ENCODE measurements around the genes DOK6, FBXO15 and CYB5A.

GRCh38 chr18:67215014-67215724 is 301.4 kb downstream of the DSEL start:
- RAMPAGE, long total RNA, result no peak
- RRBS, 2 experiments, result no CpG with 5 or more reads among the region's 15 CpGs
CAGE:
- cytosol, long polyA minus RNA, result no peak
- cytosol, long polyA plus RNA, result no peak
- long polyA plus RNA, result no peak
- nucleolus, long total RNA, result no peak
- nucleus, long polyA plus RNA, result no peak
- nucleus, long total RNA, result no peak

DNA sequence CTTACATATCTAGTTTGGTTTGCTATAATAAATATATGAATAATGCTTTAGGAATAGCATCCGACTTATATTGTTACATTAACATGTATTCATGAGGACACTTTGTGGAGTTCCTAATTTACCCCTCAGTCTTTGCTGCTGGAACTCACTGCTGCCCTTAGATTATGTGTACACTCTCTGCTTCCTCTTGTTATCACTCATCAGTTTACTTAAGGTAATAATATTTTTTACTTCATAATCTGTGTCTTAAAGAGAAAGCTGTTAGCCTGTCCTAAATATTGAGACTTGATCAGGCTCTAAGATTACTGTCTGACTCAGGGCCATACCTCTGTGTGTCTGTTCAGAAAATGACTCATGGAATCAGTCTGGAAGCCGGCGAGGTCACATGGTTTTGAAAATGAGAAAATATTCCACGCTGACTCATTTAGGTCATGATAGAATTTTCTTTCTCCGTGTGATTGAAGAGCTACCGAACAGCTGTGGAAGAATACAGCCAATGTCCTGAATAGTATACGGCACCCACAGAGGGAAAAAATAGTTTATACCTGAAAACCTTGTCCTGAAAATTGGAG is 156.5 kb downstream of the DSEL start:
- RAMPAGE, long total RNA, result no peak
- RRBS, 2 experiments, result no CpG with 5 or more reads among the region's 7 CpGs
CAGE:
- cytosol, long polyA minus RNA, result no peak
- cytosol, long polyA plus RNA, result no peak
- long polyA plus RNA, result no peak
- nucleolus, long total RNA, result no peak
- nucleus, long polyA plus RNA, result no peak
- nucleus, long total RNA, result no peak

- RAMPAGE, long total RNA, result no peak
- RRBS, 2 experiments, result no CpG with 5 or more reads among the region's 2 CpGs
CAGE:
- cytosol, long polyA minus RNA, result no peak
- cytosol, long polyA plus RNA, result no peak
- long polyA plus RNA, result no peak
- nucleolus, long total RNA, result no peak
- nucleus, long polyA plus RNA, result no peak
- nucleus, long total RNA, result no peak
Measured at GRCh38 chr18:68985245-68985933, 187.5 kb downstream of the CCDC102B start.

DNA sequence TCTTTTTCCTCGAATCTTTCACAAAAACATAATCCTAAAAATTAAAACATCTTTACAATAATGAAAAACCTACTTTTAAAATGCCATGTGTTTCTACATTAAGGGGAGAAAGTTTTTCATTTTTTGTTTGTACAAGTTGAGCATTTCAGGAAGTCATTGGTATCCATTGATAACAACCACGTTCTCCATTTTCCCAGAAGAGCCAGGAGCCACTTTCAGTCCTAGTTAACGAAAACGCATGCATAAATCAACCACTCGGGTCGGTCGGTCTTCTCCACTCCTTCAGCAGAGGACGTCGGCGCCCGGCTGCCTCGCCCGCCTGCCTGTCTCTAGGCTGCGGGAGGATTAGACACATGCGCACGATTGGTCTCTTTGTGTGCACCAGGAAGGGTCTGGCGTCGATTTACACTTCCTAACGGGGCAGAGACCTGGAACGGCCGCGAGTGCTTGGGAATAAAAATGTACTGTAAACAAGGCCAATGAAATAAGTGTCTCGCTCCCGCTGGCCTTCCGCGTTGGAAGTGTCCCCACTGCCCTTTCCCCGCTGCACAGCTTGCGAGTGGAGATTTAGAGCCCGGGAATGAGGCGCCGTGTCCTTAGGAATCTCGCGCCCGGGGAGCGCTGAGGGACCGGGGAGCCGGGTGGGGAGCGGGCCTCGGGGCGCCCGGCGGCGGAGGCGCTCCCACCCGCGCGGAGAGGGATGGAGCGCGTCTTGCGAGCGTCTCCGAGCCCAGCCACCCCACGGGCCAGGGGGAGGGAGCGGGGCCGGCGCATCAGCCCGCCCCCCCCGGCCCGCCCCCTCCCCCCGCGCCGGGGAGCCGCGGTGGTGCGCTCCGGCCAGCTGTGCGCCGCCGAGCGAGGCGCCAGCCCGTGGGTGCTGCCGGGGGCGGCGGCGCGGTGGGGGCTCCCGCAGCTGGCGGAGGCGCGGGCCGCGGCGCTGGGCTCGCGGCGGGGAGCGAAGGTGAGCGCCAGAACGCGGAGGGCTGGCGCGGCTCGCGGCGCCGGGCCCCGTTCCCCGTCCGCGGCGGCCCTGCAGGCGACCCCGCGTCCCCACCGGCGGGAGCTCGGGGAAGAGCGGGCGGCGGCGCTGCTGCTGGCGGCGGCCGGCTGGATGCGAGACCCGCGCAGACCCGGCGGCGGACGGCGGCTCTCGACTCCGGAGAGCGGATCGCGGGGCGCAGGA is at the start of gene DOK6:
DOK6 (plus strand) TSS at position 844 of the 1,183 bp plus-strand sequence.
- RAMPAGE, long total RNA, result no peak
- RRBS, 2 experiments, result 13 to 38% methylated on average over 32 to 34 of the region's 129 CpGs
CAGE:
- cytosol, long polyA minus RNA, result no peak
- cytosol, long polyA plus RNA, result no peak
- long polyA plus RNA, result no peak
- nucleolus, long total RNA, result no peak
- nucleus, long polyA plus RNA, result no peak
- nucleus, long total RNA, result no peak

DNA sequence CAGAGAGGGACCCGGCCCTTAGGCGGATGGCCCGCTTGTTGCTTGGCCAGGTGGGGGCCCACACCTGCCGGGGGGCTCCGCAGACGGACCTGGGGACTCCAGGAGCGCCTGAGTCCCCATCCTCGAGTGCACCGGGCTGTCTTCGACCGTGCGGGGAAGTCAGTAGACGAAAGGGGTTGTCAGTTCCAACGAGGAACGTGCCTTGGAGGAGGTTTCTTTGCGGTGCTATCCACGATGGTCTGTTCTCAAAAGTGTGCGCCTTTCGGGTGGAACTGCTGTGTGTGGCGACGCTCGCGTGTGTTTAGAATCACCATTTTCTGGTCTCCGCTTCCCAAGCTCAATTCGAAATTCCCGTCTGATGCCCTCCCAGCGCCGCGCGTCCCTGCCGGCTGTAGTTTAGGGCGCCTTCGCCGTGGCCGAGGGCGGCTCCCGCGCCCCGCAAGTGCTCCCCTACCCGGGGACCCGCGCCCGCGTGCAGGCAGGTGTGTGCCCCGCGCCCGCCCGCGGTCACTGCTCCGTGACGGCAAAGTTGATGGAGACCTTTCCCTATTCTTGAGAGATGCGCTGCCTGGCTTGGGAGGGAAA is 814 bp downstream of the DOK6 start:
- RAMPAGE, long total RNA, result no peak
- RRBS, 2 experiments, result 7 to 35% methylated on average over 19 of the region's 52 CpGs
CAGE:
- cytosol, long polyA minus RNA, result no peak
- cytosol, long polyA plus RNA, result no peak
- long polyA plus RNA, result no peak
- nucleolus, long total RNA, result no peak
- nucleus, long polyA plus RNA, result no peak
- nucleus, long total RNA, result no peak

DNA sequence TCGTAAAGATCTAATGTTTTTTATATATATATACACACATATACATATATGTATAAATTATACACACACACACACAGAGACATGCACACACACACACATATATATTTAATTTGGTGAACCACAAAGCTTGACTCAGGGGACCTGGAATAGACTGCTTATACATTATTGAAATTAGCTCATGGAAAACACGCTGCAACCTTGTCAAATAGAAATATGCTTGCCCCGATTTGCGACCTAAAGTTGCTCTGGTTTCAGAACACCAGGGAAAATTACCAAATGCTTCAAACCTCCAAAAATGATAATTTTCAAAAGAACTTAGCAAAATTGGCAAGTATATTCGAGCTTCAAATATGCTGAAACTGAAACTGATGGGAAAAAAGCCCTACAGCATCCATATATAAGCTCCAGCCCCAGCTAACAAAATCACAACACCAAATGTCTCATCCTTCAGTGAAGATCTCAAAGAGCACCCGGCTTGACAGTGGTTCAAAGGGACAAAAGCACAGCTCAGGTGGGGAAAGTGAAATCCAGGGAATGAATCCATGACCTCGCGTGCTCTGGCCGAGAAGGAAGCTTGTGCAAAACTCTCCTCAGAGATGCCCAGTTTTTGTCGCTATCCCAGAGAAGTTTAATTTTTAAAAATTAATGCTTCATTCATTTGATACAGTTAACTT is 370.7 kb downstream of the SOCS6 start:
- RAMPAGE, long total RNA, result no peak
- RRBS, 2 experiments, result no CpG with 5 or more reads among the region's 10 CpGs
CAGE:
- cytosol, long polyA minus RNA, result no peak
- cytosol, long polyA plus RNA, result no peak
- long polyA plus RNA, result no peak
- nucleolus, long total RNA, result no peak
- nucleus, long polyA plus RNA, result no peak
- nucleus, long total RNA, result no peak

- RAMPAGE, long total RNA, result no peak
- RRBS, 2 experiments, result 11 to 56% methylated on average over 2 to 5 of the region's 7 CpGs
CAGE:
- cytosol, long polyA minus RNA, result no peak
- cytosol, long polyA plus RNA, result no peak
- long polyA plus RNA, result no peak
- nucleolus, long total RNA, result no peak
- nucleus, long polyA plus RNA, result no peak
- nucleus, long total RNA, result no peak
Measured at GRCh38 chr18:71578758-71579083, 965.4 kb downstream of the CBLN2 start.

DNA sequence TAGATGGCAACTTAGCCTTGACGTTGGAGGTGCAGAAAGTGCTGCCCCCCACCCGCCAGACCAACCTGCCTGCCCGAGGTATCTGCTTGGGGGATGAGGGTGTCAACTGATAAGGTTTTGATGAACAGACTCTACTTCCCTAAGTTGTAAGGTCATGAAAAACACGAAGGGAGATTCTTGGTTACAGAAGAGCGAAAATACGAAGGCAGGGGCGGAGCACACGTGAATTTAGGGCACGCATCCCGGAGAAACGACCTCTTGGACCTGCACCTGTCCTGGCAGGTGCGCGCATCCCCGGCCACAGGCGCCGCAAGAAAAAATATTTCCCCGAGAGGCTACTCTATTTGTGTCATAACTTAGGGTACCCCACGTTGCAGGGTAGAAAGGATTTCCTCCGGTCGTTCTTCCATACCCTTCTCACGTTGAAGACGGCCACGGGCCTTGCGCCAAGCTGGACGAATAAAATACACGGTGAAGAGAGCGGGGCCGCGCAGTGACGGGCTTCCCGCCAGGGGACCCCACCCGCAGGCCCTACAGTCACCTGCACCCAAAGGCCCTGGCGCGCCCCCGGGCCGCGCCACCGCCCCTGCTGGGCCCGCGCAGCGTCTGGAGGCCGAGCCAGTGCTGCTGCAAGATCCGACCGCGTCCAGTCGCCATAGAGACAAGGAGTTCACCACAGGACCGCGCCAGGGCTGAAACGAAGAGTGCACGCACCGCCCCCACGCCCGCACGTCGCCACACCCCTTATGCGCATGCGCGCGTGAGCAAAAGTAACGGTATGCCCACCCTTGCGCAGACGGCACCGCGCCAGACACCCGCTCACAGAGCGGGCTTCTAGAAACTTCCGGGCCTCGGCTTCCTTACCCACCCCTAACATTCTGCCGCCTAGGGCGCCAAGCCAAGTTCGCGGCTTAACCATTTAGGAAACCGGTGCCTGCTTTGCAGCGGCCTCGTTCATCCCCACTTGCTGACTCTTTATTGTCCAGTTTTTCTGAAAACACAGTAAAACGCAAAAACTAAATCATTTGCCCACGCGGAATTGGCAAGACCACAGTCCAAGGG is at the start of gene FBXO15:
FBXO15 (minus strand) TSS at position 706 of the 1,062 bp plus-strand sequence.
- RAMPAGE, long total RNA, result no peak
- RRBS, 2 experiments, result 2 to 9% methylated on average over 10 to 15 of the region's 78 CpGs
CAGE:
- cytosol, long polyA minus RNA, result no peak
- cytosol, long polyA plus RNA, result no peak
- long polyA plus RNA, result no peak
- nucleolus, long total RNA, result no peak
- nucleus, long polyA plus RNA, result no peak
- nucleus, long total RNA, result no peak

DNA sequence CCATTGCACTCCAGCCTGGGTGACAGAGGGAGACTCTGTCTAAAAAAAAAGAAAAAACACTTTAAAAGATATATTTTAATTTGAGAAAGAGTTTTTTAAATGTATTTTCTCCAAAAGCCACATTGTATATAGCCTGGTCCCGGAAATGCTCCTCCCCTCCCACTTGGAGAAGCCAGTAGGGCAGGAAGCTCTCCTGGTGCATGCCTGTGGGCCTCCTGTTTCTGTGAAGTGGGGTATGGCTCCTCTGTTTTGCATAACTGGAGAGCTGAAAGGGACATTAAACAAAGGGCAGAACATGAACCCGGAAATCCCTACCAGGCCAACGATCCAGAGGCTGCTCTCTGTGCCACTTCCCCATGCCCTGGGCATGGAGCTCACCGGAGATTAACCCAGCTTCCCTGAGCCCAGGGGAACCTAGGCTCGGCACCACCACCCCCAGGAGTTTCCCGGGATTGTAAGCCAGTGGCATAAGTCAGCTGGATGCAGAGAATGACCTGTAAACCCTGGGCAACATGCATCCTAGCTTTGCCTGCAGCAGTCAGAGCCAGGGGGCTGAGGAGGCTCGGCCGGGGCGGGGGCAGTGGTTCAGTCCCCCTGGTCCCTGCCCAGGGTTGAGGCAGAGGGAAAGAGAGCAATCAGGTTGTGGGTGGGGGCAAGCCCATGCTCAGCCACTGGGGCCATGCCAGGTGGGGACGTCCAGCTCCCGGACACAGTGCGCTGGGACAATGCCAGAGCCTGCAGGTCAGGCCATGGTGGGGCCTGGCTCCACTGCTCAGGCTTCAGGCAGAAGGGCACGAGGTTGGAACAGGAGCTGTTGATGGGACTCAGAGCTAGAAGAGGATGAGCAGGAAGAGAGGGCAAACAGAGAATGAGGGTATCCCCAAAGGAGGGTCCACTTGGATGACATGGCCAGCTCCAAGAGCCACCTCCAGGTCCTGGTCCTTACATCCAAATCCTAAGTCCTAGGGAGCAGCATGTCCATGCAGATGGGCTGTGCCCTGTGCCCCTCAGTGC is 49.5 kb downstream of the TIMM21 start:
- RAMPAGE, long total RNA, result no peak
- RRBS, 2 experiments, result 46 to 48% methylated on average over 7 of the region's 13 CpGs
CAGE:
- cytosol, long polyA minus RNA, result no peak
- cytosol, long polyA plus RNA, result no peak
- long polyA plus RNA, result no peak
- nucleolus, long total RNA, result no peak
- nucleus, long polyA plus RNA, result no peak
- nucleus, long total RNA, result no peak

- RAMPAGE, long total RNA, result start-site peak on the minus strand at chr18:74291913-74292014, 1,344 and 1,252 reads in 2 replicates
- RRBS, 2 experiments, result 31 to 39% methylated on average over 8 of the region's 87 CpGs
CAGE:
- cytosol, long polyA minus RNA, result start-site peak on the minus strand at chr18:74291928-74291963, 57 reads
- cytosol, long polyA plus RNA, result start-site peak on the minus strand at chr18:74291913-74291968, 340 and 316 reads in 2 replicates
- long polyA plus RNA, result start-site peak on the minus strand at chr18:74291919-74291968, 30 and 251 reads in 2 replicates
- nucleolus, long total RNA, result start-site peak on the minus strand at chr18:74291904-74291966, 140 reads
- nucleus, long polyA plus RNA, result no peak
- nucleus, long total RNA, result no peak
Measured at GRCh38 chr18:74291162-74292106, at the start of gene CYB5A. CYB5A (minus strand) TSS chr18:74291963.

DNA sequence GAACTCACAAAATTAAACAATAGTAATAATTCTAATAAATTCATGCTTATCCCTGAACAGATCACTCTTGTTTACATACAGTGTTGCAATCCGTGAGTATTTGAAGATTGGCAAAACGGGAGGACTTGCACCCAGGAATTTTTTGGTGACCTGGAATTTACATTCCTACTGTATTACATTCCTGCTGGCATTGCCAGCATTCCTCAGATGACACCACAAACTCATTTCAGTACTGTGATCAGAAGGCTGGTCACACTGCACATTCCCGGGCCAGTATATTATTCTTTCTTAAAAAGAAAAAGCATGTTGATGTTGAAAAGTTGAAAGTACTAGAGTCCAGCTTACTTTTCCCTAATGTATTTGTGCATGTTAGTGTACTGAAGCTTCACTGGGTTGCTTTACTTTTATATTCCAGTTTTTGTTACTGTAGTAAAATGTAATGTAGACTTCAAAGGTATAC is 1.2 kb downstream of the C18orf63 start:
- RAMPAGE, long total RNA, result no peak
- RRBS, 2 experiments, result no CpG with 5 or more reads among the region's 3 CpGs
CAGE:
- cytosol, long polyA minus RNA, result no peak
- cytosol, long polyA plus RNA, result no peak
- long polyA plus RNA, result no peak
- nucleolus, long total RNA, result no peak
- nucleus, long polyA plus RNA, result no peak
- nucleus, long total RNA, result no peak

- RAMPAGE, long total RNA, result no peak
- RRBS, 2 experiments, result no CpG with 5 or more reads among the region's 13 CpGs
CAGE:
- cytosol, long polyA minus RNA, result no peak
- cytosol, long polyA plus RNA, result no peak
- long polyA plus RNA, result no peak
- nucleolus, long total RNA, result no peak
- nucleus, long polyA plus RNA, result no peak
- nucleus, long total RNA, result no peak
Measured at GRCh38 chr18:74436065-74436640, 21.0 kb downstream of the DIPK1C start.

- RAMPAGE, long total RNA, result no peak
- RRBS, 2 experiments, result no CpG with 5 or more reads among the region's 7 CpGs
CAGE:
- cytosol, long polyA minus RNA, result no peak
- cytosol, long polyA plus RNA, result no peak
- long polyA plus RNA, result no peak
- nucleolus, long total RNA, result no peak
- nucleus, long polyA plus RNA, result no peak
- nucleus, long total RNA, result no peak
Measured at GRCh38 chr18:74480070-74480462, 16.1 kb upstream of the CNDP2 start.

- RAMPAGE, long total RNA, result no peak
- RRBS, 2 experiments, result no CpG with 5 or more reads among the region's 5 CpGs
CAGE:
- cytosol, long polyA minus RNA, result no peak
- cytosol, long polyA plus RNA, result no peak
- long polyA plus RNA, result no peak
- nucleolus, long total RNA, result no peak
- nucleus, long polyA plus RNA, result no peak
- nucleus, long total RNA, result no peak
Measured at GRCh38 chr18:74524136-74524639, 10.1 kb upstream of the CNDP1 start.

DNA sequence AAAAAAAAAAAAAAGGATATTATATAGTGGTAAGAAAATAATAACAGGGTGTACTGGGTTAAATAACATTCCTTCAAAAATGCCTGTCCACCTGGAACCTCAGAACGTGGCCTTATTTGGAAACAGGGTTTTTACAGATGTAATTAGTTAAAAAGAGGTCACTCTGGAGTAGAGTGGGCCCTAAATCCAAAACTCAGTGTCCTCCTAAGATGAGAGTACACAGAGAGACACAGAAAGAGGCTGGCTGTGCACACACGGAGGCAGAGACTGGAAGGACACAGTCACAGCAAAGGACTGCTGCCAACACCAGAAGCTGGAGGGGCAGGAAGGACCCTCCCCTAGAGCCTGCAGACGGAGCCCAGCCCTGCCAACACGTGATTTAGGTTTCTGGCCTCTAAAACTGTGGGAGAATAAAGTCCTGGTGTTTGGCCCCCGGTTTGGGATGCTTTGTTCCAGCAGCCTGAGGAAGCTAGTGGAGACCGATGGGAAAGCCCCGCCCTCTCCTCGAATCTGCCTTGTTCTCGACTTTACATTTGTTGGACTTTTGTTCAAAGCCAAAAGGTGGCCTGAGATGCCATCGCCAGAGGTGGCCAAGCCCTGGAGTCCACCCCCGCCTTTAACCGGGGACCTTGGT is 10.5 kb downstream of the CNDP1 start:
- RAMPAGE, long total RNA, result no peak
- RRBS, 2 experiments, result no CpG with 5 or more reads among the region's 12 CpGs
CAGE:
- cytosol, long polyA minus RNA, result no peak
- cytosol, long polyA plus RNA, result no peak
- long polyA plus RNA, result no peak
- nucleolus, long total RNA, result no peak
- nucleus, long polyA plus RNA, result no peak
- nucleus, long total RNA, result no peak

GRCh38 chr18:74634130-74635038 is 36.7 kb downstream of the ZNF407 start:
- RAMPAGE, long total RNA, result no peak
- RRBS, 2 experiments, result no CpG with 5 or more reads among the region's 20 CpGs
CAGE:
- cytosol, long polyA minus RNA, result start-site peak on the plus strand at chr18:74634410-74634417, 20 reads
- cytosol, long polyA plus RNA, result no peak
- long polyA plus RNA, result no peak
- nucleolus, long total RNA, result no peak
- nucleus, long polyA plus RNA, result no peak
- nucleus, long total RNA, result no peak

GRCh38 chr18:74951092-74951807 is 257.7 kb downstream of the PTGR3 start:
- RAMPAGE, long total RNA, result no peak
- RRBS, 2 experiments, result no CpG with 5 or more reads among the region's 4 CpGs
CAGE:
- cytosol, long polyA minus RNA, result no peak
- cytosol, long polyA plus RNA, result no peak
- long polyA plus RNA, result no peak
- nucleolus, long total RNA, result no peak
- nucleus, long polyA plus RNA, result no peak
- nucleus, long total RNA, result no peak

- RAMPAGE, long total RNA, result no peak
- RRBS, 2 experiments, result no CpG with 5 or more reads among the region's 8 CpGs
CAGE:
- cytosol, long polyA minus RNA, result no peak
- cytosol, long polyA plus RNA, result no peak
- long polyA plus RNA, result no peak
- nucleolus, long total RNA, result no peak
- nucleus, long polyA plus RNA, result no peak
- nucleus, long total RNA, result no peak
Measured at GRCh38 chr18:75046566-75047067, 162.3 kb downstream of the PTGR3 start.

DNA sequence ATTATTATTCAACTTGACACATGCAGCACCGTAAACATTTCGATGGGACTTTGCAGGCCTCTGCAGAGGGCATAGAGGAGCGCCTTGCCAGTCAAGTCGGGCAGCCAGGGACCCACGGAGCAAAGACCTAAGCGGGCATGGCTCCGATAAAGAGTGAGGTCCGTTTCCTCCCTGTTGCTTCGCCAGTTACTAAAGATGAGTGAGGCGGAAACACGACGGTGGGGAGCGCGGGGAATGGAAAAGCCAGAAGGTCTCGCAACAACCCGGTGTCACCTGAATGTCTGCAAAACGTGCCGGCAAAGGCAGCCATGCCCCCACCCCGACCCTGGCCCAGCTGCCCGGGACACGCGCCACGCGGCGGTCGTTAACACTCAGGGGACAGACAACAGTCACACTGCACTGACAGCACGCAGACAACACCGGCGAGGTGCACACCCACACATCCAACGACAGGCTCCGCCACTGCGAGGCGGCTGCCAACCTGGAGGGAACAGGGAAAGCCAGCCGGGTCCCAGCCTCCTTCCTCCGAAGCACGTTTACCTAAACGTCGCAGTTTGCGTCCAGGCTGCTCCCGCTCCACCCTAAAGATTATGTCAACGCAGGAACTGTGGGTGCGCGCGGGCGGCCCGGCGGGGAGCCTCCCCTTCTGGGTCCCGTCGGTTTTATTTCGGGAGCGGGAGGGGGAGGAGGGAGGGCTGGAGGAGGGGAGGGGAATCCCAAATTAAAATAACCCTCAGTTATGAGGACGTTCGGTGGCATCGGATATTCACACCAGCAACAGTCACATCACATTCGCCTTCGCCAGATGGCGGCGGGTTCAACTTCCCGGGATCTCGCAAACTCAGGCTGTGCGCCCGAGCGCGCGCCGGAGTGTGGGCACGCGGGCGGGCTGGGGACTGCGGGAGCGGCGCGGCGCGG is 800 bp downstream of the PTGR3 start:
- RAMPAGE, long total RNA, result no peak
- RRBS, 2 experiments, result 1 to 2% methylated on average over 31 to 37 of the region's 75 CpGs
CAGE:
- cytosol, long polyA minus RNA, result no peak
- cytosol, long polyA plus RNA, result start-site peak on the minus strand centred at position 620 of the sequence, 100 bp wide, 124 and 149 reads in 2 replicates
- long polyA plus RNA, result start-site peak on the minus strand centred at position 597 of the sequence, 45 bp wide, 62 and 69 reads in 2 replicates
- nucleolus, long total RNA, result no peak
- nucleus, long polyA plus RNA, result no peak
- nucleus, long total RNA, result no peak

Measured in GM12878 (cell line).